ENCODE measurements around a stretch of chr13.

DNA sequence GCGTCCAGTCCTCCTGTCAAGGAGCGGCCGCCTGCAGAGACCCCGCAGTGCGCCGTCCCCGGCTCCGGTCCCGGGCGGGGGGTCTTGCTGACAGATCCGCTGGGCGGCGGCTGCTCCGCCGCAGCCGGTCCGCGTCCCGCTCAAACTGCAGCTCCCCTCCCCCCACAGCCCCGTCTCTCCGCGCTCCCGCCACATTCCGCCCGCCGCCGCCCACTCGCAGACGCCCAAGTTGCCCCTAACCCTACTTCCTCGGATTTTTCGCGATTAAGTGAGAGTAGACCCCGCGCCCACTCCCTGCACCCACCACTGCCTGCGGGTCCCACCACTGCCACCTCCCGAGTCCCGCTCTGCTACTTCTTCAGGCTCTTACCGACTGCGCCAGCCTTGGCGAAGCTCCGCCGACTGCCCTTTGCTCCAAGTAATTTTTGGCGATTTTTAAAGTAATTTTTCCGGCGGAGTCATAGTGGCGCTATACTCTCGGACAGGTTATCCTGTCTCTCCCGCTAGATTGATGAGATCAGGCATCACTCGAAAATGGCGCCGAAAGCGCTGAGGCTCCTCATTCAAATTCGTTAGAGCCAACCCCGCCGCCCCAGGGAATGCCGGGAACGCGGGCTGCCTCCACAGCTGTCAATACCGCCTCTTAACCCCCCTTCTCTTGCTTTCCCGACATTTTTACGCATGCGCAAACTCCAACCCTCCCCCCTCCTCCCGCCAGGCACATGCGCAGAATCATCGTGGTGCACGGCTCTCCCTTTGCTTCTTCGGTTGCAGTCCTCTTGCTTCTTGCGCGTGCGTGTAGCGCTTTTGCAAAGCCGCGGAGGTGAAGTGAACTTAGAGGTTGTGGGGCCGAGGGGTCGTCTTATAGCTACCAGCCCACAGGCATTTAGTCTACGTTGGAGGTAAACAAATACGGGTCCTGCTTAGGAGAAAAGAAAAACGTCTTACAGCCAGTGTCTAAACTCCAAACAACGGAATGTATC lies 66.5 kb downstream of the KCNRG start:
- RRBS = under 1% methylated on average over 14 of the region's 79 CpGs

GRCh38 chr13:50124086-50124952 lies 109.1 kb downstream of the KCNRG start:
- RRBS = under 1% methylated on average over 50 of the region's 96 CpGs

DNA sequence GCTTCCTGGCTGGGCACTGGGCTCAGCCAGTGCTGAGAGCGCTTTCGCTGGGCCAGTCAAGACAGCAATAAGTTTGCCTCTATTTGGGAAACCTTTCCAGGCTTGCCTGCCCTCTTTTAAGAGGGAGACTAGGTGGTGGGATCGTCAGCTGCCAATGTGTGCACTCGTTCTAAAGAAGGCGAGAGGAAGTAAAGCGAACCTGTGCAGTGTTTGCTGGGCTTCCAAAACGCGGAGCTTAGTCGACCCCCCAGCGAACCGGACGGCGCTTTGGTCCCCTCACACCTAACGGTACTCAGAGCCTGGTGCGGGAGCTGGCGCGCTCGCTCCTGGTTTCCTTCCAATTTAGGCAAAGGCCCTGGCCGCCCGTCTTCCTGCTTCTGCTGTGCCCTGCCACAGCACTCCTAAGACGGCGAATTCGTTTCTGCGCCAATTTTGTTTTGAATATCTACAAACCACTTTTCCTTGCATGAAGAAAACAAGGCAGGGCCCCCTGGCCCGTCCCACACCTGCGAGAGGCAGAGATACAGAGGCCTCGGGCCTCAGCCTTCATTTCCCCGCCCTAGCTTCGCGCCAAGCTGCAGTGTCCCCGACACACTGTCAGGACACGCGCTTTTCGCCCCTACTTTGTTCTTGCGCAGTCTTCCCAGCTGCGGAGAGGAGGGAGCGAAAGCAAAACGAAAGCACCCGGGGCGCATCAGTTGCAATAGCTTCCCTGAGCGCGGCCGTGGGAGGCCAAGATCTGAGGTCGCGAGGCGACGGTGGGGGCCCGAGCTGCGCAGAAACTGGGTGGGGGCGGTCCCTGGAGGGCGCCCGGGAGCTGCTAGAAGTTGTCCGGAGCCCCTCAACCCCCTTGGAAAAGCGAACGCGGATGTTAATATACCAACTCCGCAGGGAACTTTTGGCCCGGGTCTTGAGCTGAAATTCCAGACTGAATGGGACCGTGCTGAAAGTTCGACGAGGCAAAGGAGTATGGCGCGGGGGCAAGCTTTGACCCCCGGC lies 111.9 kb downstream of the KCNRG start:
- RRBS = 13% methylated on average over 9 of the region's 64 CpGs

DNA sequence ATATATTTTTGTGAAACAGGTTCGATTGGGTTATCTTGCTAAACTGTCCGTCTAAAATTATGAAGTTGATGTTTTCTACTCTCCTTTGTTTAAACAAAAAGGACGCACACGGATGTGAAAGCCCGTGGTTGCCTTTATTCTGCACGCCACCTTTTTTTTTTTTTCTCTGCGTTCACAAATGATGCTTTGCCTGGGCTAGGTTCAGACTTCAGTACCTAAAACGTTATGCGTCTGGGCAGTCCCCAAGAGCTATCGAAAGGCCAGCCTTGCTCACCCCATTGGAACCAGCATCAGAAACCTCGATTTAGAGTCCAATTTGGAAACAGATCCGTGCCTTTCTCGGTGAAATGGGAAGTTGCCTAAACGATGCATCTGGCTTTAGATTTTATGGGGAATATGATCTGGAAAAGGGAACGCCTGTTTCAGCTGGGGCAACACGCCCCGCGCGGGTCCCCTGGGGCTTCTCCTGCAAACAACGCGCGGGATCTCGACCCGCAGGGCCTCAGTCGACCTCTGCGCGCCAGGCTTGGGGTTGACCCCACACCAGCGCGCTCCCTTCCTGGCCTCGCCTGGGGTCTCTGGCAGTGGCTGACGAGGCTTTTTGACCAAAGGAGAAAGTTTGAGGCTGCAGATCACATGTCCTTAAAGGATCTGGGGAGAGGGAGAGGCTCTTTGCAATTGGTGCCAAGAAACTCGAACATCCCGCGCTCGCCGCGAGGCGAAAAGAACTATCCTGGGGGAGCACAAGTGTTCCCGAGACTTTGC lies 114.1 kb downstream of the KCNRG start:
- RRBS = no CpG with 5 or more reads among the region's 39 CpGs

DNA sequence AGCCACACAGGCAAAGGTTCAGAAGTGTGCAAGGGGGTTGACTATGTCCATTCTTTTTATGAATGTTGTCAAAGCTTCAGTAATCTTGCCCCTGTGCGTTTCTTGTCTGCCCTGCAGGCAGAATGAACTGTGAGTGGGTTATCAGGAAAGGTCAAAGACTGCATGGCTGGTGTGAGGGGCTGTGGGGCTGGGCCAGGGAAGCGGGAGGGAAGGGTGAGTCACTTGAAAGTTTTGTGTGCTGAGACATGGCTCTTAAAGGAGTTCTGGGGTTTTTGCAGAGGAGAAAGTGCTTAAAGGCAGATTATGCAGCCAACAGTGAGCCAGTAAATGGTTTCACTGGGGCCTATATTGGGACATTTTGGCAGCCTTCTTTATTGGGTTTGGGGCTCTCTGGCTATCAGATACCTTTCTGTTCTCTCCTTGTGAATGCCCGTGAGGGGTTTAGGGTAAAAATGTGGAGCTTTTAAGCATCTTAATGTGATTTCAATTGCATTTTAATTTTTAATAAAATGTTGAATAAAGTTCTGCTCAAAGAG lies 396.2 kb downstream of the KCNRG start:
- RRBS = no CpG with 5 or more reads among the region's 3 CpGs

DNA sequence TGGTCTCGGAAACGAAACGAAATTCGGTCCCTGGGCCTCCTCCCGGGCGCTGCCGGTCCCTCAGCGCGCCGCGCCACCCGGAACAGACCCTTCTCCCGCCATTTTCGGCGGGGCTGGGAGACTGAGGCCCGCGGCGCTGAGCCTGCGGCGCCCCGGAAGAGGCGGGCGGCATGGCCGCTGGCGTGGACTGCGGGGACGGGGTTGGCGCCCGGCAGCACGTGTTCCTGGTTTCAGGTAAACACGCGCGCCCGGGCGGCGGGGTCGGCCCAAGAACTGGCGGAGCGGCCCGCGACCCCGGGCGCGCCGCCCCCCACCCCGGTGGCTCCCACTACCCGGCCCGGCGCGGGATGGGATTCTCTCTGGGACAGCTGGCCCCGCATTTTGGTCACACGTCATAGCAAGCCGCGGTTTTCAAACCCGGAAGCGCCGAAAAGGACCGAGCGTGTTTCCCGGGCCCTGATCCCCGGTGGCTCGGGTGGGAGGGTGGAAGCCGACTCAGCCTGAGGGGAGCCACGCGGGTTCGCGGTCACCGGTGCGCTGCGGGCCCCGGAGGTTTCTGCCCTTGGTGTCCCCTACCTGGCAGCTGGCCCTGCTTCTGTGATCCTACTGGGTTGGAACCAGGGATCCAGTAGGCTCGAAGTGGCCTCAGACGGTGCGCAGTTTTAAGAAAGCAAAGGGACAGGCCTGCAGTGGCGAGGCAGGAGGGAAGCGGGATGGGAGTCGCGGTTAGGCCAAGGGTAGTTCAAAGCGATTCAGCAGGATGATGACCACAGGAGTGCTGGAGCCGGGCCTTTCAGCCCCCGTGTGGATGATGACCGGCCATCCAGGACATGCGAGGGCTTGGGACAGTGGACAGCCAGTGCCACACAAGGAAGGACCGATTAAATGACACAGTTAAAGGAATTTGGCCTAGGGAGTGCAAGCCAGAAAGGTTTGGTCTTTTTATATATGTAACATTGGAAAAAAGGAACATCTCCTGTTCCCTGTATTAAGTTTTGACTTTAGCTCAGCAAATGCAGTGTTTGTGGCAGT lies 632 bp downstream of the RNASEH2B start:
- RRBS = 1% methylated on average over 42 of the region's 84 CpGs

- RRBS = no CpG with 5 or more reads among the region's 2 CpGs
Observed at GRCh38 chr13:50911094-50911352, 1.4 kb downstream of the RNASEH2B start.

DNA sequence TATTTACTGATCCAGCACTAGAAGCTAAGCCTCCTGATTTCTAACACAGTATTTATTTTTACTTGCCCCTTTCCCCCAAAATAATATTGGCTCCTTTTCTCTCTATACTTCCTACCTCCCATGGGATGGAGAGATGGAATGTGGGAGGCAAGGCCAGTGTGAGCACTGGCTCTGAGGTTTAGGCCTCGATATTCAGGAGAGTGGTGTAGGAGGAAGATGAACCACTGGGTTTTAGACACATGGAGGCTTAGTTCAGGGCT lies 30.8 kb downstream of the RNASEH2B start:
- RRBS = no CpG with 5 or more reads among the region's 1 CpG

DNA sequence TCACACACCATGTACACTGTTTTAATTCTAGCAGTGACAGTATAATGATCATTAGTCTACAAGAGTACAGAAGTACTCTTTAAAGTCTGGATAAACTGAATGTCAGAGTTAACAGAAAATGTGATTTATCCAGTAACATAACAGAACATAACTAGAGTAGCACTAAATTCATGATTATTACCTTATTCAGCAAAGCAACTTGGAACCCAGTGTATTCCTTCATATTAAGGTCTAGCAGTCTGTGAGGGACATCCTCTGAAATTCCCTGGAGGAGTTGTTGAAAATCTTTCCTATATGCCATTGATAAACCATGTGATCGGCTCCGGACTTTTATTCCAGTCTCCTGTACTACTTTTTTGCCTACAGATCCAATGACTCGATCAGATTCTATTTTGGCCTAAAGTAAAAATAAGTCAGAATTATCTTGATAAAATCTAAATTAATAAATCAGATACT lies 38.6 kb downstream of the SERPINE3 start:
- RRBS = no CpG with 5 or more reads among the region's 3 CpGs

GRCh38 chr13:51444683-51445376 lies 8.0 kb downstream of the INTS6 start:
- RRBS = no CpG with 5 or more reads among the region's 3 CpGs

- RRBS = no CpG with 5 or more reads among the region's 1 CpG
Observed at GRCh38 chr13:51449060-51449412, 3.8 kb downstream of the INTS6 start.

- RRBS = under 1% methylated on average over 4 of the region's 44 CpGs
Observed at GRCh38 chr13:51451415-51451865, 1.4 kb downstream of the INTS6 start.

GRCh38 chr13:51551981-51552572 lies 32.2 kb upstream of the WDFY2 start:
- RRBS = no CpG with 5 or more reads among the region's 3 CpGs

DNA sequence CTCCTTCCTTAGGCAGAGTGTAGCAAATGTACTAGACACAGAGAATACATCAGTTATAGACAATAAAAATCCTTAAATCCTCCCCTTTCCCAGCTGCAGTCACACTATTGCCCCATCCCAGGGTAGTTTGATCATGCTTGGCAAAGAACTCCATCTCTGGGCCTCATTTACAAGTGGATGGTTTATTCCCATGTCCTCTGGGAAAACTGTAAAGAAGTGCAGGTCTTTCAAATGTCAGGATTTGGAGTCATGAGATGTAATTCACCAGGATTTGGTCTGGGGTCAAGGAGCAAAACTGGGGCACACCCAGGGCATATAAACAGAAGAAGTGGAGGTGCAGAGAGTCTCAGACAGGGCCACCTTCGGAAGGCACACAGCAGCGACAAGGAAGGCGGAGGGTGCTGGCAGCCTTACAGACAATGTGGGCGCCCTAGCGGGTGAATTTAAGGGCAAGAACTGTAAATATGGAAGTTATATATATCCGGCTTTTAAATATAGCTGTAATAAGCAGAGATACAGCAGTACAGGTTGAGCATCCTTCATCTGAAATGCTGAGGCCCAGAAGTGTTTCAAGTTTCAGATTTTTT lies 31.3 kb downstream of the DHRS12 start:
- RRBS = no CpG with 5 or more reads among the region's 6 CpGs

DNA sequence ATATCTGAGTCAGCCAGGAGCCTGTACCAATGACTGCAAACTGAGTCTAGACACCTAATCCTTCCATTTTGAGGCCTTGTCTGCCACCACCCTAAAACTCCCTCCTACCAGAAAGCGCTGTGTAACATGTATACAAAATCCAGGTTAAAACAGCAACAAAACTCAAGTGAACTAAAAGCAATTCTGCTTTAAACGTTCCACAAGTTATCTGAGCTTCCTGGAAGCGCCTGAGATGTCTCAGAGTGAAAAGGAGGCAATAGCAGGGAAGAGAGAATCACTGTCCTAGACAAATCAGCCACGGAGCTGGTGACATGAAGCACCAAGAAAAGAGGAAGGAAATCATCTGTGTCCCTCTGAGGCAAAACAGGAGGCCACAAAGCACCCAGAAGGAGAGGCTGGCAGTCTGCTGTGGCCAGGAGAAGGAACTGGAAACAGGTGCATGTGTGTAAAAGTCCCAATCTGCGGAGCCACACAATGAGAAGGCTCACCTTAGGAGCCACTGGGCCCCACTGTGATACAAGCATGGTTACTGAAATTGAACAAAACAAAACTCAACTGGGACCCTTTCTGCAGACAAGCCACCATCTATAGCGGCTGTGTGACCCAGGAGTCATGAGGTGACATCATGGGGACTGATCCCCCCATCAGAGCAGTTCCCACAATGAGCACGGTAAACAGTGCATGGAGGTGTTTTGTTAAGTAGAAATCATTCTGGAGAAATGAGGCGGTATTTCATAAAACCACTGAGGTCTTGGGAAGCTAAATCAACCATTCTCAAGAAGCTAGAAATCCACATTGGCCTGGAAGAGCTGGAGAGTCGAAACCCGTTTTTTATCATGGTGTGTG lies 10.0 kb downstream of the DHRS12 start:
- RRBS = no CpG with 5 or more reads among the region's 10 CpGs

DNA sequence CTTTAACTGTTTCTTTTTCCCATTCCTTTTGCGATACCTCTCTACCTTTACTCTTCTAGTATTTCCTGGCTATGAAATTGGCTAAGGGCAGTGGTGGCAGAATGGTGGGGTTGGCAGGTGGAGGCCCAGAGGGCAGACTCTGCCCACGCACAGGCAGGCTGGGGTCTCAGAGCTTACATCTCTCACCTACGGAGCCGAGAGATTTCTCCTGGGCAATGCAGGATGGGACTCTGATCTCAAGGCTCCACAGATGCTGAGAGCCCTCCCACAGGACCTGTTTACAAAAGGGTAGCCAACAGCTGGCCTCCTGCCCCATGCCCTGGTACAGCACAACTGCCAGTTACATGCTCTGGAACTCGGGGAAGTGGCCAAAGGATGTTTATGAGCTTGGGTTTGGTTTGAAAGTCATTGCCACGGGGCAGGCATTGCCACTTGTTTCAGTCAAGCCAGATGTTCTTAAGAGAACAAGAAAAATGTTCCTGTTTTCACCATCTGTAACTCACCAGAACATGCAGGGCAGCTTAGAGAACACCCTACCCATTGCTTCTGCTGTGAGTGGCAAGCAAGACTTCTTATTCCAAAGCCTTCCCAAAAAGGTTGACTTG lies 3.5 kb downstream of the DHRS12 start:
- RRBS = no CpG with 5 or more reads among the region's 6 CpGs

DNA sequence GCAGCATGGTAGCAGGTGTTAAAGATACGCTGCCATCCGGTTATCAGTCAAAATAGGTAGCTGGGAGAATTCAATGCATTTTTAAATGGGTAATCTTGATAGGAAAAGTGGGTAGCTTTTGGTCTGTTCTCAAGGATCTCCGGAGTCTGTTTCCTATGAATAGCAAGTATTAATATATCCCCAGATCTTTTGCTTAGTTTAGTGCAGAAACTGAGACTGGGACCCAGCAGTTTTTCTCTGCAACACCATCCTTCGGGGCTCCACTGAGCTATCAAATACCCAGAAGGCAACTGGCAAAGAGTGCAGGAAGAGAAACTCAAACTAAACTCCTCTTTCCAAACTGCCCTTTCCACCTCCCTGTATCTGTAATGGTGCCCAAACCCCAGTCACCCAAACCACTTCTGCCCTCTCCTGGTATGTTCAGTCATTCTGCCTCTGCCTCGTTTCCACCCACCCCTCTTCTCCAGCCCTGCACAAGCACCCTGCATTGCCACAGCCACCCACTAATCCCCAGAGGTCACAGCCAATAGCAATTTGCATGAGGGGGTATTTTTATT lies 12.7 kb downstream of the TMEM272 start:
- RRBS = 91% methylated on average over 2 of the region's 5 CpGs

GRCh38 chr13:51999024-51999513 lies 12.2 kb downstream of the ATP7B start:
- RRBS = no CpG with 5 or more reads among the region's 4 CpGs

DNA sequence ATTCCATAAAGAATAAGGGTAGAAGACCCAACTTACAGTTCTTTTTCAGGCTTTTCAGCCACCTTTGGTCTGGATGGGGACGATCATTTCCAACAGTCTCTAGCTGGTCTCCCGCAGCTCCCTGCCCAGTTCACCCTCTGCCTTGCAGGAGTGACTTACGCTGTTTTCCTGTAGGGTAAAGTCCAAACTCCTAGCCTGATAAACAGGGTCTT lies 4.9 kb downstream of the ATP7B start:
- RRBS = no CpG with 5 or more reads among the region's 3 CpGs

- RRBS = no CpG with 5 or more reads among the region's 7 CpGs
Observed at GRCh38 chr13:52193329-52193911, 34.0 kb upstream of the NEK3 start.

Data from skeletal muscle cell (primary cell).